Monocyte (primary cell): ENCODE measurements around a stretch of chrX.

DNA sequence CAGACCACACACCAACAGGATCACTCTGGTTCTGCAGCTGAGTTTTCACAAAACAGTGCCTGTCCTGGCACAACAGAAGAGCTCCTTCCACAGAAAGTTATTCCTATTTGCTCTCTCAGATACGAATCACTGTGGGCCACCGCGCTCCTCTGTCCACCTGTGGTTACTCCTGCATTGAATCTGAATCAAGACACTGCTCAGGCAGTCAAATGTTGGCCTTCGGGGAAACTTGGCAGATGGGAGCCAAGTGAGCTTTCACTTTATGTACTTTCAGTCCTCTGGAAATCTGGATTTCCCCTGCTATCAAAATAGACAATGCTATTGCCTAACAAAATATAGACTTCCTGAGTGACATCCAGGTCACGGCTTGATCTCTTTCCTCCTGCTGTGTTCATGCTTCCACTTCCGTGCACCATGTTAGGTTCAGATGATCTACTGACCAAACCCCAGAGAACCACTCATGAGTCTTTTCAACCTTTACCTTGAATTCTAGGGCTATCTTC, 5.7 kb upstream of the FHL1 start:
- PRO-cap, 2 experiments, result no peak in any of the 2 experiments

DNA sequence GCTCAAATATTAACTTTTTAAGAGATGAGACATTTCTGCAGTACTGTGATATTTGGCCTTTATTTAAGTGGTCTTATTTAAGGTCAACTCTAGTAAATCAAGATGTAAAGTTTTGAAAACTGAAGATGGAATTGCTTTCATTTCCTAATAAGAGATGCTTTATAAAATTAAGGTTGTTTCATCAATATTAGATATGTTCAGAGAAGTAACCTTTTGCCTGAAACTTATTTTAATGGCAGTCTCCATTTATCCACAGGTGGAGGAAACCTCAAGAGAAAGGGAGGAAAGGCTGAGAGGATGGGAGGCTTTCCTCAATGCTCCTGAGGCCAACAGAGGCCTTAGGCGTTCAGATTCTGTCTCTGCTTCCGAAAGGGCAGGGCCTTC, 13.2 kb downstream of the HTATSF1 start:
- PRO-cap, 2 experiments, result no peak in any of the 2 experiments

DNA sequence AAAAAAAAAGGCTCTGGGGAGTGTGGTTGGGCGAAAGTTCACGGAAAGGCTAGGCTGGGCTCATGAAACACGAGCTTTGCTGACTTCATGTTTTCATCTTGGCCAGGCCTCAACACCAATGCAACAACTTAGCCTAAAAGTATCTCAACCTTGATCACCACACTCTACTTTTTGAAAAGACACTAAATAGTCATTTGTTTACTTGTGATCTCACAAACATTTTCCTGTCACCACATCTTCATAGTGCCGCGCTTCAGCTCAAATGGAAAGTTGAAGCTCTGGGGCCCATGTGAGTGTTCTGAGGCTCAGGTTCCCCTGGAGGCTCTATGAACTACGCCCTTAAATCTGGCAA, 5.0 kb downstream of the CD40LG start:
- PRO-cap, 2 experiments, result no peak in any of the 2 experiments

DNA sequence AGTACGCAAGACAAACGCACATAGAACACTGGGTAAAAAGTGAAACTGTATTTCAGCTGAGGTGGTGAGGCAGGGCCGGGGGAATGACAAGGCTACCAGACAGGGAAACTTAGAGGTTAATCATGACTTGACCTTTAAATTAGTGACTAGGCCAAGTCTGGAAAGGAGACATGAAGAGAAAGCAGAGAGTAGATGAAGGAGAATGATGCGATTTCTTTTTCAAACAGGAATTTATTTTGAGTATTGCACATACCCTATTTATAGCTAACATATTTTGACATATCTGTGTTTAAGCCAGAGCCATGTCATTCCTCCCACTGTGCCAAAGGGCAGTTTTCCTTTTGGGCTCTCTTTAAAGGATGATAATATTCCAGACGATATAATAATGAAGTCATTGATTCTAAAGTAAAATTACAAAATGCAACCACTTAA, 49.4 kb downstream of the ARHGEF6 start:
- PRO-cap, 2 experiments, result no peak in any of the 2 experiments

DNA sequence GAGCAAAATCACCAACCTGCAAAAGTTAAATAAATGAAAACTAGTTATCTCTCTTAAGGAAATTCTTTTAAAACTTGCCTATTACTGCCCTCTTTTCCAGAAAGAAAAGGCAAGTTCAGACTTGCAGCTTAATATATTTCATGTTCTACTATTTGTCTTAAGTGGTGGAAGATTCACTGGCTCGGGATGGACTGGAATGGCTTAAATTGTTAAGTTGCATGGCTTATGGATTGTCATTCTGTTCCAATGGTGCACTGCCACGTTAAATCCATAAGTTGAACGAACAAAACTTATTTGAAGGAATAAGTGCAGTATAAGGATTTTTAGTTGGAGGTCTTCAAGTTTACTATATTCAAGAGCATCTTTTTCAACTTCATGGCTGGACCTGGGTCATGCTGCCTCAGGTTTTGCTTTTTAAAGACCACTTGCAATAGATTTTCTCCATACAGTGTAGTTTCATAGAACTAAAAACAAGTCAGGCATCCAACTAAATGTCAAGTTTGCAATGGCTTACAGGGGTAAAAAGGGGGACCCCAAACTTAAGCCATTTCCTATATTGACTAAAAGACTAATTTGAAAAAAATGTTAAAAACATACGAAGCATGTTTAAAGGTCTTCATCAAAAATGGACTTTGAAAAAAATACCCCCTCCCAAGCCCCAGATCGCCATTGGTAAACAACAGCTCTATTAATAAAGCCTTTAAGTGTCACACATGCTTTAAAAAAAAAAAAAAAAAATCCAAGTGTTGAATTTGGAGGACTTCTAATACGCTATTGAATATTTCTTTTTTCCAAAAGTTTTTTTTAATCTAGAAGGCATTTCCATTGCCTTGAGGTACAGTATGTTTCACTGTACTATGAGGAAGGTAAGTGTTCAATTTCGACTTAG, 8.0 kb downstream of the RBMX start:
- PRO-cap, 2 experiments, result no peak in any of the 2 experiments

- PRO-cap, 2 experiments, result no peak in any of the 2 experiments
These were observed 1.7 kb upstream of the ZIC3 start for GRCh38 chrX:137564073-137564730.

DNA sequence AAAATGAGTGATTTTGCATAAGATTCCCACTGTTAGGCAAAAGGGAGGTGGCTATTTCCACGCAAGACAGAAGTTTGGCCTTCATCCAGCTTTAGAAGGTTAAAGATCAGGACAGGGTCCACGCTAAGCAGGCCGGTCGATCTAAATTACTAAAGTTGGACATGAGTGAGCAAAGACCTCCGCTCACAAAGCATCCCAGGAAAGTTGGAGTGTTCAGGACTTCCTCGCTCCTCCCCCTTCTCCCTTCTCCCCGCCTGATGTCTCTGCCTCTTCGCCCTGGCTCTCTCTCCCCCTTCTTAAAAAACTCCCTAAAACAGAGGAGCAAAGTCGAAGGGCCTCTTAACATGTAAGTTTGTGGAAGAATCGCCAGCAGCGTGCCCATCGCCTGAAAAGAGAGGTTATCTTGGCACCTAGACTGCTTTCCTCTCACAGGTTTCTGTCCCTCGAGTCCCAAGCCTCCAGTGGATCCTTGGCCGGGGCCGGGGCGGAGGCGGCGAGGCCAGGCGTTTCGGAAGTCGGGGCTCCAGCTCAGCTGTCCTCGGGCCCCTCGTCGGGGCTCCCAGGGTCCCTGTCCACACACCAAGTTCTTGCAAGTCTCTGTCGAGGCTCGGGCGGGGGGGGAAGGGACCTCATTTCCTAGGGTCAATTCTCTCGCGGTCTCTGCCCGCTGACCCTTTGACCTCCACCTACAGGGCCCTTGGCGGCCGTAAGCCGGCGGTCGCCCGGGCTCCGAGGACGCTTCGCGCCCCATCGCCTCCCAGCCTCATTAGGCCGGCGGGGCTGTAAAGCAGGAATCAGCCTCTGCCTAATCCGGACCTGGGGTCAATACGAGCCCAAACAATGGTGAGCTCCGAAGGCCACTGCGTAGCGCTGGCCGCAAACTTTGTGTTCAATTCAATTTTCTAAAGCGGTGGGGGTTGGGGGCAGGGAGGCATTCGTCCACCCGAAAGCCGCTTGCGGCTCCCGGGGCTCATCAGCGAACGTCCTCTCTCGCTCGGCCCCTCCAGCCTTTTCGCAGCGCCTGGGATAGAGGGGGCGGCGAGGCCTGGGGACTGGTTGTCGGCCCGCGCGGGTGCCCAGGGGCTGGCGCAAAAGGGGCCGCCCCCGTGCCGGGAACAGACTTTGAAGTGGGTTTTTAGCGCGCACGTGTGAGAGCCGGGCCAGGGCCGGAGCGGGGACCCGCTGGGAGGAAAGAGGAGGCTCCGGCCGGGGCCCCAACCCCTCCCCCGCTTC, 7.8 kb downstream of the ZIC3 start:
- PRO-cap, 2 experiments, result no peak in any of the 2 experiments

DNA sequence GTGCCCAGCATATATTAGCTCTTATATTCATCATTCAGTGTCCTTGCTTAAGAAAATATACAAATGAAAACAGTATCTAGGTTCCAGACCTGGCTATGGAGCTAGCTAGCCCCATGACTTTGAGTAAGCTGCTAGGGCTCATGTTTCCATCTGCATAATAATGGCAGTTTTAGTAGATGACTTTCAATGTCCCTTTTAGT, 435.3 kb downstream of the ZIC3 start:
- PRO-cap, 2 experiments, result no peak in any of the 2 experiments

- PRO-cap, 2 experiments, result no peak in any of the 2 experiments
These were observed 15.9 kb downstream of the MCF2 start for GRCh38 chrX:139691999-139692474.

DNA sequence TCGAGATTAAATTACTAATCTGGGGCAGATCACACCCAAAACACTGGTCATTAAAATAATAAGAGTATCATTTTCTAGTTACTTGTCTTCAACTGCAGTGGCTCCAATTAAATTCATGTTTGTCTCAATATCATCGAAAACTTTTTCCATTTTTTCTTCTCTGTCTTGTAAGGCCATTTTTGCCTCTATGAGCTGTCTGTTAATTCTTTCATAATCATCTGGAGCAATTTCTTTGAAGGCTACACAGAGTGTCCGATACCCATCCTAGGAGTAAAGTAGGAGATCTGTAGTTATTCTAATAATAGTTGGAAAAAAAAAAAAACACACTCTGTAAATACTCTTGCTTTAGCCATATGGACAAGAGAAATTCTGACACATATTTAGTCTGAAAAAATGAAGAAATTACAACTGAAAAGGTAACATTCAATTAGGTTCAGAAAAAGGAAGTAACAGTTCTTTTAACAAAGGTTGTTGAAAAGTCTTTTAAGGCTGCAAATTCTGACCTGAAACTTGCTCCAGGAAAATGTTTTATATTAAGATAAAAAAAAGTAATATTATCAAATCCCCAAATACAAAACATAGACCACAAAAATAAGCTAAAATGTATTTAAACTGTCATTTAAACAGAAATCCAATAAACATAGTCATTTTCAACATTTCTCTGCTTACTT, 74.6 kb upstream of the MCF2 start:
- PRO-cap, 2 experiments, result no peak in any of the 2 experiments

DNA sequence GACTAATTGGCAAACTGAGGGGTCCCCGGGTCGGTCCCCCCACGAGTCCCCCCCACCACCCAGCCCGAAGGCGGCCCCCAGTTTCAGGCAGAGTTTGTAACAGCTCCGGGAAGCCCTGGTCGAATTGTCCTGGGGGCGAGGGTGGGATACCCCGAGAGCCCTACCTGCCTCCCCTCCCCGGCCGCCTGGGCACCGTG, 1.3 kb downstream of the ATP11C start:
- PRO-cap, 2 experiments, result no peak in any of the 2 experiments

- PRO-cap, 2 experiments, result no peak in any of the 2 experiments
These were observed 83.8 kb upstream of the SPANXB1 start for GRCh38 chrX:140918537-140919049.

DNA sequence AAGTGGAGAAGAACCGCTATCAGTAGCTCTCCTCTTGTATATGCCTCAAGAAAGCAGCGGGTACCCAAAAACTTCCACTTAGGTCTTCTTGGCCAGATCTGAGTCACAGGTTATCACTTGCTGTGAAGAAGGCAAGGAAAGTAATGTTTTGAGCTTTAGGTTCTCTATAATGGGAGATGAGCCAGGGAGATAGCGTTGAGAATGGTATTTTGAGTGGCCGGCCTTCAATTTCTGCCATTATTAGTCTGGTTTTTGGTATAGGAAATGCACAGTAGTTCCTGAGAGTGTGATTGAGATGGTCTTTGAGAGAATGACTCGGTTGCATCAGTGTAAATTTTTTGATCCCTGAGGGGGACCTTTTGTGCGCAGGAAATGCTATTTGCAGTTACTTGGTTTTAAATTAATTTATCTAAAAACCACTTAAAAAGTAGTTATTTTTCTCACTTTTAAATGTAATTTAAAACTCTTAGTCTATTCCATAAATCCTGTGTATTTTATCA, 57.2 kb upstream of the SPANXB1 start:
- PRO-cap, 2 experiments, result no peak in any of the 2 experiments

- PRO-cap, 2 experiments, result no peak in any of the 2 experiments
These were observed 138.2 kb upstream of the SPANXC start for GRCh38 chrX:141380587-141380844.

GRCh38 chrX:142490674-142490938, 285.5 kb upstream of the MAGEC2 start:
- PRO-cap, 2 experiments, result no peak in any of the 2 experiments

- PRO-cap, 2 experiments, result no peak in any of the 2 experiments
These were observed 1.9 kb downstream of the SLITRK2 start for GRCh38 chrX:145819520-145819901.

GRCh38 chrX:146029223-146029763, 211.7 kb downstream of the SLITRK2 start:
- PRO-cap, 2 experiments, result no peak in any of the 2 experiments

DNA sequence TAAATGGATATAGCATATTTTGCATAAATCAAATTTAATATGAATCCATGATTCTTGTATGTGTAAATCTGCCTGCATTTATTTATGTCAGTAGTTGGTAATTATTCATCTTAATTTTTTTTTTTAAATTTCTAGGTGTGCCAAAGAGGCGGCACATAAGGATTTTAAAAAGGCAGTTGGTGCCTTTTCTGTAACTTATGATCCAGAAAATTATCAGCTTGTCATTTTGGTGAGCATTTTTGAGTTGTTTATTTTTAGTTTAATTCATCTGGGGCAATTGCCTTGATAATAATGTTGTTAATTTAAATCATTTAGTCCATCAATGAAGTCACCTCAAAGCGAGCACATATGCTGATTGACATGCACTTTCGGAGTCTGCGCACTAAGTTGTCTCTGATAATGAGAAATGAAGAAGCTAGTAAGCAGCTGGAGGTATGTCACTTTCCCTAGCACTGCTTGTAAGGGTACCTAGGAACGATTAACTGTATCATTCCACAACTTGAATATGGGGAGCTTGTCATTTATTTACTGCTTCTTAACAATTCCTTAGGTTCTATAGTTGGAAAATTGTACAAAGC, 18.2 kb downstream of the FMR1 start:
- PRO-cap, 2 experiments, result no peak in any of the 2 experiments

GRCh38 chrX:148035287-148035851, 54.2 kb downstream of the FMR1NB start:
- PRO-cap, 2 experiments, result no peak in any of the 2 experiments

GRCh38 chrX:148310315-148310787, 190.1 kb upstream of the AFF2 start:
- PRO-cap, 2 experiments, result no peak in any of the 2 experiments